Mononuclear cell (primary cell): ENCODE data around the gene BBX.

DNA sequence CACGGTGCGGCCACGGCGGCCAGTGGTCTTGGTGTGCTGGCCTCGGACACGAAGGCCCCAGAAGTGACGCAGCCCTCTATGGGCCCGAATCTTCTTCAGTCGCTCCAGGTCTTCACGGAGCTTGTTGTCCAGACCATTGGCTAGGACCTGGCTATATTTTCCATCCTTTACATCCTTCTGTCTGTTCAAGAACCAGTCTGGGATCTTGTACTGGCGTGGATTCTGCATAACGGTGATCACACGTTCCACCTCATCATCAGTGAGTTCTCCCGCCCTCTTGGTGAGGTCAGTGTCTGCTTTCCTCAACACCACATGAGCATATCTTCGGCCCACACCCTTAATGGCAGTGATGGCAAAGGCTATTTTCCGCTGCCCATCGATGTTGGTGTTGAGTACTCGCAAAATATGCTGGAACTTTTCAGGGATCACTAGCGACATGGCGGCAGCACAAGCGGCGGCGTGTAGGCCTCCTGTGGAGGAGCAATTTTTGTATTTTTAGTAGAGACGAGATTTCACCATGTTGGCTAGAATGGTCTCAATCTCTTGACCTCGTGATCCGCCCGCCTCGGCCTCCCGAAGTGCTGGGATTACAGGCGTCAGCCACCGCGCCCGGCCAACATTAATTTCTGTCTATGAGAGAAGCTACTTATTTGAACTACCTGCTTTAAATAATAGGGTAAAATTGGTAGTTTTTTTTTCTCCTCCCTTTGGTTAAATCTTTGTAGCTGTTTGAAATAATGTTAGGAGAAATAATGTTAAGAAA lies 2.7 kb downstream of the PCNP start:
- RRBS: no CpG with 5 or more reads among the region's 33 CpGs

DNA sequence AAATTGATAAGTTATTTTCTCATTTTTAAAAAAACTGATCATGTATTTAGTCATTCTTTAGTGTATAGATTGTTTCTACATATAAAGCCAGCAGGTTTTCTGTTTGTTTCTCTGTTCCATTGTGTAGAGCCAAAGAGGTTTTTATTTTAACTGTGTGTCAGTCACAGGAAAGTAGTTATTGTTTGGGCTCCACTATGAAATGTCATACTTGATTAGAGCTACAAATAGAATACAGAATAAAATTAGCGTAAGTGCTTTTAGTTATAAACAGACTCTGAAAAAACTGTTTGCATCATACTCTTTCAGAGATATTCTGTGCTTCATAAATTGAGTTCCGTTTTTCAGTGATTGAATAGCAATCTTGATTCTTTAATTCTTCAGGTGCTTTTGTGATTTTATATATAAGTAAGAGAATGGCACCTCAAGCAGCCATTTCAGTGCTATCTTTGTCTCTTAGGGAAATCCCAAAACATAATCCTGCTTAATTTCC lies 4.1 kb downstream of the PCNP start:
- RRBS: no CpG with 5 or more reads among the region's 2 CpGs

GRCh38 chr3:101632154-101633651 lies 44.2 kb downstream of the ZBTB11 start:
- RRBS: no CpG with 5 or more reads among the region's 34 CpGs

- RRBS: no CpG with 5 or more reads among the region's 15 CpGs
These were observed 7.0 kb upstream of the RPL24 start for GRCh38 chr3:101693472-101694027.

DNA sequence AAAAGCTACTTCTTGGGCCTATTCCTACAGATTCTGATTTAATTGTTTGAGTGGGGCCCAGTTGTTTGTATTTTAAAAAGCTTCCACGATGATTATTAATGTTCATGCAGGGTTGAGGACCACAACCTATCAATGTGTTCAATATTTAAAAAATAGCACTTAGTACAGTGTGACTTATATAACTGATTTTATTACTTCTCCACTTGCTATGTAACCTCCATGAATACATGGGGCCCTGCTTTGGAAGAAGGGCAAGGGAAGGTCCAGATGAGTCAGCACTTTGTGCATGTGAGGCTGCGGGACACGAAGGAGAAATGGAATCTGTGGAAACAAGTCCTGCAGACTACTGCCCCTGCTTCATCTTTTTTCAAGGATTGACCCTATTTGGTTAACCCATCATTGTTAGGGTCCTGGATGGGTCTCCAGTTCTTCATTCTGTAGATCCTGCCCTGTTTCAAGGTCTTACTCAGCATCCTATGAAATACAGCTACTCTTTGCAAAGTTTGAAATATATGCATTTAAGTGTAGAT lies 1.6 kb downstream of the NXPE3 start:
- RRBS: no CpG with 5 or more reads among the region's 3 CpGs

- RRBS: no CpG with 5 or more reads among the region's 10 CpGs
These were observed 6.1 kb downstream of the NXPE3 start for GRCh38 chr3:101784815-101785797.

GRCh38 chr3:101853484-101854020 lies 4.2 kb downstream of the NFKBIZ start:
- RRBS: no CpG with 5 or more reads among the region's 5 CpGs

DNA sequence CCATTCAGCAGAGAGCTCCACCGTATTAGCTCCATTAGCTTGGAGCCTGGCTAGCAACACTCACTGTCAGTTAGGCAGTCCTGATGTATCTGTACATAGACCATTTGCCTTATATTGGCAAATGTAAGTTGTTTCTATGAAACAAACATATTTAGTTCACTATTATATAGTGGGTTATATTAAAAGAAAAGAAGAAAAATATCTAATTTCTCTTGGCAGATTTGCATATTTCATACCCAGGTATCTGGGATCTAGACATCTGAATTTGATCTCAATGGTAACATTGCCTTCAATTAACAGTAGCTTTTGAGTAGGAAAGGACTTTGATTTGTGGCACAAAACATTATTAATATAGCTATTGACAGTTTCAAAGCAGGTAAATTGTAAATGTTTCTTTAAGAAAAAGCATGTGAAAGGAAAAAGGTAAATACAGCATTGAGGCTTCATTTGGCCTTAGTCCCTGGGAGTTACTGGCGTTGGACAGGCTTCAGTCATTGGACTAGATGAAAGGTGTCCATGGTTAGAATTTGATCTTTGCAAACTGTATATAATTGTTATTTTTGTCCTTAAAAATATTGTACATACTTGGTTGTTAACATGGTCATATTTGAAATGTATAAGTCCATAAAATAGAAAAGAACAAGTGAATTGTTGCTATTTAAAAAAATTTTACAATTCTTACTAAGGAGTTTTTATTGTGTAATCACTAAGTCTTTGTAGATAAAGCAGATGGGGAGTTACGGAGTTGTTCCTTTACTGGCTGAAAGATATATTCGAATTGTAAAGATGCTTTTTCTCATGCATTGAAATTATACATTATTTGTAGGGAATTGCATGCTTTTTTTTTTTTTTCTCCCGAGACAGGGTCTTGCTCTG lies 10.3 kb downstream of the NFKBIZ start:
- RRBS: no CpG with 5 or more reads among the region's 5 CpGs

- RRBS: no CpG with 5 or more reads among the region's 1 CpG
These were observed 14.3 kb downstream of the NFKBIZ start for GRCh38 chr3:101863653-101863900.

- RRBS: no CpG with 5 or more reads among the region's 11 CpGs
These were observed 264.3 kb downstream of the NFKBIZ start for GRCh38 chr3:102113584-102114111.

DNA sequence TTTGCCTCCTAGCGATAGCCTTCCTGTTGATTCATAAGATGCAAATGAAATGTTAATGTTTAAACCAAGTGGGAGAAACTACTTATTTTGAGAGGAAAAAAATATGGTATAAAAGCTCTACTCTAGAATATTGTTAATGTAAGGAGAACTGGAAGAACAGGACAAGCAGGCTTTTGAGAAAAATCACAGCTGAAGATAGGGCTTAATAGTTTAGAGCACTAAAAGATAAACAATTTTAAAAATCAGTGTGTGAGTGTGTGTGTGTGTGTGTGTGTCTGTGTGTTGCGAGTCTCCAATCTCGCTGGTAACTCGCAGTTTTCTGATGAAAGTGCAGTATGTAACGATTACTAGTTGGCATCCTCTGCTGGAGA lies 1.5 kb upstream of the ALCAM start:
- RRBS: no CpG with 5 or more reads among the region's 5 CpGs

- RRBS: no CpG with 5 or more reads among the region's 44 CpGs
These were observed 2.1 kb downstream of the ALCAM start for GRCh38 chr3:105368520-105369492.

GRCh38 chr3:105387381-105387838 lies 20.7 kb downstream of the ALCAM start:
- RRBS: no CpG with 5 or more reads among the region's 3 CpGs

DNA sequence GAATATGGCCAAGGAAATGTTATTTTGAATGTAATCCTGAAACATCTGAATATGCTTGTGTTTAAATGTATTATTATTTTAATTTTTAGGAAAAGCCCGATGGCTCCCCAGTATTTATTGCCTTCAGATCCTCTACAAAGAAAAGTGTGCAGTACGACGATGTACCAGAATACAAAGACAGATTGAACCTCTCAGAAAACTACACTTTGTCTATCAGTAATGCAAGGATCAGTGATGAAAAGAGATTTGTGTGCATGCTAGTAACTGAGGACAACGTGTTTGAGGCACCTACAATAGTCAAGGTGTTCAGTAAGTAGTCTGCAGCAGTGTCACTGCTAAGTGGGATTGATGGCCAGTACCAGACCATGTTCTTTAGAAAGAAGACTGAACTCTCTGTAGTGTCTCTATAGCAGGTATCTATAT lies 157.5 kb downstream of the ALCAM start:
- RRBS: no CpG with 5 or more reads among the region's 4 CpGs

GRCh38 chr3:105836504-105837688 lies 31.9 kb downstream of the CBLB start:
- RRBS: no CpG with 5 or more reads among the region's 12 CpGs

DNA sequence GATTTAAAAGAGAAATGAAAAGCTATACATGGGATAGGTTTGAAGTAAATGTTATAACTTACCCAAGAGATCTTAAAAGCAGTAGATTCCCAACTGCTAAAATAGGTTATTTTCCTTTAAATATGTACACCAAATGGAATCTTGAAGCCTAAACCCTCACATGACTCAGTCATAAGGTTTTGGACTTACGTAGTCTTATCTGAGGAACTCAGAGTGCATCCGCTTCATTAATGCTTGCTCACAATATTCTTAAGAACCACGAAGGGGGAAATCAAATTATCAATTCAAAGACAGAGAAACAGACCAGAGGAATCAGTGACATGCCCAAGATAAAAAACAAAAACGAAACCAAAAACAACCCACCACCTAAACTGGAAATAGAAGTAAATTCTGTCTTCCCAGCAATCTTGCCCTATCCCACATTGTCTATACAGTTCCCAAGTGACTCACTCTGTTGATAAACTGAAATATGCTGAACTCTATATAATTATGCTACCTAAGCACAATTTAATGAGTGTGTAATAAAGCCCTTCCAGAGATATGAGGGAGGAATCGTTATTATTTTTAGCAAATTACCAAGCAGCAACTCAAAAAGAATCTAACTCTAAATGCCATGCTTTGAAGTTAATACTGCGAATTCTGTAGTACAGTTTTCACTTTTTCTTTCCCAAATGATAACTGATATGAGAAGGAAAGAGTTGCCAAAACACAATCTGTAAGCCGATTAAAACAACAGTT lies 135.4 kb upstream of the CBLB start:
- RRBS: no CpG with 5 or more reads among the region's 7 CpGs

DNA sequence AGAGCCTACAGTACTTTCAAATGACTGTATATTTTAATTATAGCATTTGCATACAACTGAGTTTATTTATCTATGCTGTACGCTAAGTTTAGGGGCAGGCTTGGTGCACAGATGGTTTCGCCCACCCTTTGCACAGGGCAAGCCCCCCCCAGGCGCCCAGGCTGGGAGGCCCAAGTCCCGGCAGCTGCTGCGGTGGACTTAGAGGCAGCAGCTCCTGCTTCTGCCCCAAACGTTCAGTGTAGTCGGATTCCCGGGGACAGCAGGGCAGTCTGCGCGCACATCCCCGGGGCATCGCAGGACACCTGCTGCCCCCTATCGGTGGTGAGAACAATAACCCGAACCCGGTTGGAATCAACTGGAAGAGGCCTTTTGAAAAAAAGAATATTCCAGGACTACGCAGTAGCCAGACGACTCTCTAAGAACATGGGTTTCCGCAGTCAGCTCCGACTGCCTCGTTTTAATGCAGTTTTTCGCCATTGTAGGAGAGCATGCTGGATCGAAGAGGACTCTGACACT lies 52.6 kb downstream of the CCDC54 start:
- RRBS: 3% methylated on average over 10 of the region's 22 CpGs

DNA sequence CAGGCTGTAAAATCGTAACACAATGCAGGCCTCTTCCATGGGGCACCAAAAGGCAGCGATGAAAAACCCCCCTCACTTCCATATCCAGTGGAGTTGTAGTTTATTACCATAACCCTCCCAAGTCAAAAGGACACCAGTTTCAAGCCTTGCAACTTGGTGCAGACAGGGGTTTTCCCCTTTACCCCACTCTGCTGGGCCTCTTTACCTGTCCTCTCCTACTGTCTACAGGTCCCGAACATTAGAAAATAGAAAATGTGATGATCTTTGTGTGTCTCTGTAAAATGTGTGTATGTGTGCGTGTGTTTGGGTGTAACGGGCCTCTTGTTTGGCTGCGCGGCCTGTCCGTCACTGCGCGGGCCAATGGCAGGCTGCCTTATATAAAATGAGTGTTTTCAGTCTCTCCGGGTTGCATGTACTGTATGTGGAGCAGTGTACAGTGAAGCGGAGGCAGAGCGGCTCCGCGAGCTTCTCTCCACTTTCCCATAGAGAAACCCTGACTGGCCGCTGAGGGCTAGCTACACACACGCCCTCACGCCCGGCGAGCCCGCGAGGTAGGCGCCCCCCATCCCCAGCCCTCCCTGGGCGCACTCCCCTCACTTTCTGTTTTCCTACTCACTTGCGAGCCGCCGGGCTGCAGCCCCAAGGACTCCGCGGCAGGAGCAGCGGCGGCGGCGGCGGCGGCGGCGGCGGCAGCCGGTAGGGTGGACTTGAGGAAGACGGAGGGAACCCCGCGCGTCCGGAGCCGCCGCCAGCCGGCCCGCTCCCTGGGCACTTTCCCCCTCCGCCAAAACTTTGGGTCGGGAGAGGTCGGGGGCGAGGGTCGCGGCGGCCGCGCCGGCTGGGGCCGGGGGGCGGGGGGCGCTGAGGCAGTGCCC lies at the start of gene BBX:
Gene BBX (plus strand): TSS at position 406 of the 875 bp plus-strand sequence.
- RRBS: 1% methylated on average over 29 of the region's 61 CpGs